GM12878 (cell line): ENCODE data around the gene DLK1.

- RAMPAGE, long total RNA: no peak
- RRBS, 2 experiments: no CpG with 5 or more reads among the region's 11 CpGs
CAGE:
- cytosol, long polyA minus RNA: no peak
- cytosol, long polyA plus RNA: no peak
- long polyA plus RNA: no peak
- nucleolus, long total RNA: no peak
- nucleus, long polyA plus RNA: no peak
- nucleus, long total RNA: no peak
Measured at GRCh38 chr14:100353546-100354230, 21.5 kb downstream of the WARS1 start.

GRCh38 chr14:100388630-100389128, 12.4 kb downstream of the WDR25 start:
- RAMPAGE, long total RNA: no peak
- RRBS, 2 experiments: no CpG with 5 or more reads among the region's 9 CpGs
CAGE:
- cytosol, long polyA minus RNA: no peak
- cytosol, long polyA plus RNA: no peak
- long polyA plus RNA: no peak
- nucleolus, long total RNA: no peak
- nucleus, long polyA plus RNA: no peak
- nucleus, long total RNA: no peak

- RAMPAGE, long total RNA: no peak
- RRBS, 2 experiments: no CpG with 5 or more reads among the region's 12 CpGs
CAGE:
- cytosol, long polyA minus RNA: no peak
- cytosol, long polyA plus RNA: no peak
- long polyA plus RNA: no peak
- nucleolus, long total RNA: no peak
- nucleus, long polyA plus RNA: no peak
- nucleus, long total RNA: no peak
Measured at GRCh38 chr14:100417319-100418133, 41.2 kb downstream of the WDR25 start.

GRCh38 chr14:100558130-100559020, 28.8 kb downstream of the BEGAIN start:
- RAMPAGE, long total RNA: no peak
- RRBS, 2 experiments: 47 to 60% methylated on average over 3 of the region's 20 CpGs
CAGE:
- cytosol, long polyA minus RNA: no peak
- cytosol, long polyA plus RNA: no peak
- long polyA plus RNA: no peak
- nucleolus, long total RNA: no peak
- nucleus, long polyA plus RNA: no peak
- nucleus, long total RNA: no peak

- RAMPAGE, long total RNA: no peak
- RRBS, 2 experiments: no CpG with 5 or more reads among the region's 20 CpGs
CAGE:
- cytosol, long polyA minus RNA: no peak
- cytosol, long polyA plus RNA: no peak
- long polyA plus RNA: no peak
- nucleolus, long total RNA: no peak
- nucleus, long polyA plus RNA: no peak
- nucleus, long total RNA: no peak
Measured at GRCh38 chr14:100669283-100670021, 57.2 kb upstream of the DLK1 start.

- RAMPAGE, long total RNA: no peak
- RRBS, 2 experiments: no CpG with 5 or more reads among the region's 7 CpGs
CAGE:
- cytosol, long polyA minus RNA: no peak
- cytosol, long polyA plus RNA: no peak
- long polyA plus RNA: no peak
- nucleolus, long total RNA: no peak
- nucleus, long polyA plus RNA: no peak
- nucleus, long total RNA: no peak
Measured at GRCh38 chr14:100678573-100679015, 48.1 kb upstream of the DLK1 start.

- RAMPAGE, long total RNA: no peak
- RRBS, 2 experiments: 22 to 31% methylated on average over 3 of the region's 17 CpGs
CAGE:
- cytosol, long polyA minus RNA: no peak
- cytosol, long polyA plus RNA: no peak
- long polyA plus RNA: no peak
- nucleolus, long total RNA: no peak
- nucleus, long polyA plus RNA: no peak
- nucleus, long total RNA: no peak
Measured at GRCh38 chr14:100711218-100711910, 15.3 kb upstream of the DLK1 start.

- RAMPAGE, long total RNA: no peak
- RRBS, 2 experiments: no CpG with 5 or more reads among the region's 25 CpGs
CAGE:
- cytosol, long polyA minus RNA: no peak
- cytosol, long polyA plus RNA: no peak
- long polyA plus RNA: no peak
- nucleolus, long total RNA: no peak
- nucleus, long polyA plus RNA: no peak
- nucleus, long total RNA: no peak
Measured at GRCh38 chr14:100714264-100715141, 12.2 kb upstream of the DLK1 start.

- RAMPAGE, long total RNA: no peak
- RRBS, 2 experiments: 16 to 67% methylated on average over 21 to 37 of the region's 114 CpGs
CAGE:
- cytosol, long polyA minus RNA: no peak
- cytosol, long polyA plus RNA: no peak
- long polyA plus RNA: no peak
- nucleolus, long total RNA: no peak
- nucleus, long polyA plus RNA: no peak
- nucleus, long total RNA: no peak
Measured at GRCh38 chr14:100726416-100727409, at the start of gene DLK1. Gene DLK1, plus strand, starts transcription at chr14:100726892.

- RAMPAGE, long total RNA: no peak
- RRBS, 2 experiments: no CpG with 5 or more reads among the region's 11 CpGs
CAGE:
- cytosol, long polyA minus RNA: no peak
- cytosol, long polyA plus RNA: no peak
- long polyA plus RNA: no peak
- nucleolus, long total RNA: no peak
- nucleus, long polyA plus RNA: no peak
- nucleus, long total RNA: no peak
Measured at GRCh38 chr14:100811512-100811876, 84.8 kb downstream of the DLK1 start.

DNA sequence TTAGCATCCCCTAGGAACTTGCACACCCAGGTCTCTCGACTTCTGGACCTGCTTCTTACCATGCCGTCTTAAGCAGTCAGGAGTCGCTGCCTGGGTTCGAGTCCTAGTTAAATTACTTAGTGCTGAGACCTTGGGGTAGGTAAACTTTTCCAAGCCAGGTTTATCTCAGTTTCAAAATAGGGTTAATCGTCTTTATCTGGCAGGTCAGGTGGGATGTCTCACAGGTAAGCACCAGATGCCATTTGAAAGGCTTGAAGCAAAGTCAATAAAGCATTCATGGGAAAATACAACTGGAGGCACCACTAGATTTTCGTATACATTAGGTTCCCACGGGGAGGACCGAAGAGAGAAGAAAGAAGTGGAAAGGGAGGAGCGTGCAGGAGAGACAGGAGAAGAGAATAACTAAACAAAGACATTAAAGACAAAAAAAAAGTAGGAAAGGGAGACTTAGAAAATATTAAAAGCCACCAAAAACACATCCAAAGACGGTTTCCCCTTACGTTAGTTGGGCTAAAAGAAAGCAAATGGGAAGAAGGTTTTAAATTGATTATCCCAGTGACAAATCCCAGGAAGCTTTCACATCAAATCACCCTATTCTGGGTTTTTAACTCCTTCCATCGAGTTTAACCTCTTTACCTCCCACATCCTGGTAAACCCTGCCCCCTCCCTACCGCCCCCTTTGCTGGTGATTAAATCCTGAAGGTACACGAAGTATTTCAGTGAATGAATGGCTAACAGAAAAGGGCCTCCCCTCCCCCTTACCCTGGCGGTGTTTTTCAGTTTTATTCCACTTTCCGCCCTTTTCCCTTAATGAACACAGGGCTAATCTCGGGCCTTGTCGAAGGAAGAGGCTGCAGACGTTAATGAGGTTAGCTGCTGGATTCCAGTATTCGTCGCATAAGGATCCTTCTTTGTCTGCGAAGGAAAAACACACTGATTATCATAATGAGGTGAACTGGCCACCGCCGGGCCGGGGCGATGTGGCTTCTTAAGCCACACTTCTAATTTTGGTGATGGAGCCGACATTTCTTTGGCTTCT, 71.5 kb downstream of the RTL1 start:
- RAMPAGE, long total RNA: no peak
- RRBS, 2 experiments: no CpG with 5 or more reads among the region's 27 CpGs
CAGE:
- cytosol, long polyA minus RNA: no peak
- cytosol, long polyA plus RNA: no peak
- long polyA plus RNA: no peak
- nucleolus, long total RNA: no peak
- nucleus, long polyA plus RNA: no peak
- nucleus, long total RNA: no peak

- RAMPAGE, long total RNA: no peak
- RRBS, 2 experiments: no CpG with 5 or more reads among the region's 4 CpGs
CAGE:
- cytosol, long polyA minus RNA: no peak
- cytosol, long polyA plus RNA: no peak
- long polyA plus RNA: no peak
- nucleolus, long total RNA: no peak
- nucleus, long polyA plus RNA: no peak
- nucleus, long total RNA: no peak
Measured at GRCh38 chr14:100986961-100987280, 83.4 kb upstream of the RTL1 start.

GRCh38 chr14:101512024-101512539, 249.4 kb upstream of the PPP2R5C start:
- RAMPAGE, long total RNA: no peak
- RRBS, 2 experiments: no CpG with 5 or more reads among the region's 21 CpGs
CAGE:
- cytosol, long polyA minus RNA: no peak
- cytosol, long polyA plus RNA: no peak
- long polyA plus RNA: no peak
- nucleolus, long total RNA: no peak
- nucleus, long polyA plus RNA: no peak
- nucleus, long total RNA: no peak

GRCh38 chr14:101518651-101519295, 242.7 kb upstream of the PPP2R5C start:
- RAMPAGE, long total RNA: no peak
- RRBS, 2 experiments: 72 to 80% methylated on average over 3 of the region's 20 CpGs
CAGE:
- cytosol, long polyA minus RNA: no peak
- cytosol, long polyA plus RNA: no peak
- long polyA plus RNA: no peak
- nucleolus, long total RNA: no peak
- nucleus, long polyA plus RNA: no peak
- nucleus, long total RNA: no peak

DNA sequence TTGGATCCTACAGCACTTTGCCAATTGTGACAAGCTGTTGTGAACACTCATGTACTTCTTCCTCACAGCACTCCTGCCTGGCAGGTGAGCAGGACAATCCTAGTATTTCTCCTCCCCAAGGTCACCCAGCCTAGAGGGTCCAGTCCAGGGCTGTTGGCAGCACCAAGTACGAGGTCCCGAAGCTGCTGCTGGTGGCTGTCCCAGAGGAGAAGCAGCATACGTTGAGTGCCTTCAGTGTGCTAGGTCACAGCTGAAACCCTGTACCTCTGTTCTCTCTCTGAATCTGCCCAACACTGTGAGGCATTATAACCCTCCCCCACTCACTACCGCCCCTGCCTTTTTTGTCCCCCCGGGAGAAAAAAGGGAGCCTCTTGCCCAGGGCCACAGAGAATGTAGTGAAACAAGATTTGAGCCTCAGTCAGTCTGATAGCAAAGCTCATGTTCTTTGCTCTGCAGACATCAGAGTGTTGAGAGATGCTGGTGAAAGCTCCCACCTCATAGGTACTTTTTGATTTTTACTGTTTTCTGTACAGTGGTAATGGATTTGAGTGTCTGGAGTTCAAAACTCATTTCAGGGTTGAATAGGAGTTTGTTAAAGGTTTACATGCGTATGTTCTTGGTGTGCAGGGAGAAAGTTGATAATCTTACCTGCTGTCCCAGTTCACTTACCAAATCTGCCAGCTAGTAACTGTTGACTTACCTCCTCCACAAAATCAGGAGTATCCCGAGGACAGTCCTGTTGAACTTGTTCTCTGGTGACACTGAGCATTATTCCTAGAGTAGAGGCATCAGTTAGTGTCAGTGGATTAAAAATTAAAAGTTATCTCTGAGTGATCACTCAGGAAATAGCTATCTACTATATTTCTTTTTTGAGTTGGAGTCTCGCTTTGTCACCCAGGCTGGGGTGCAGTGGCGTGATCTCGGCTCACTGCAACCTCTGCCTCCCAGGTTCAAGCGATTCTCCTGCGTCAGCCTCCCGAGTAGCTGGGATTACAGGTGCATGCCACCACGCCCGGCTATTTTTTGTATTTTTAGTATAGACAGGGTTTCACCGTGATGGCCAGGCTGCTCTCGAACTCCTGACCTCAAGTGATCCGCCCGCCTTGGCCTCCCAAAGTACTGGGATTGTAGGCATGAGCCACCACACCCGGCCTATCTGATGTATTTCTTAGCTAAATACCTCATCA, 53.7 kb downstream of the PPP2R5C start:
- RAMPAGE, long total RNA: no peak
- RRBS, 2 experiments: no CpG with 5 or more reads among the region's 20 CpGs
CAGE:
- cytosol, long polyA minus RNA: no peak
- cytosol, long polyA plus RNA: no peak
- long polyA plus RNA: no peak
- nucleolus, long total RNA: no peak
- nucleus, long polyA plus RNA: no peak
- nucleus, long total RNA: no peak

DNA sequence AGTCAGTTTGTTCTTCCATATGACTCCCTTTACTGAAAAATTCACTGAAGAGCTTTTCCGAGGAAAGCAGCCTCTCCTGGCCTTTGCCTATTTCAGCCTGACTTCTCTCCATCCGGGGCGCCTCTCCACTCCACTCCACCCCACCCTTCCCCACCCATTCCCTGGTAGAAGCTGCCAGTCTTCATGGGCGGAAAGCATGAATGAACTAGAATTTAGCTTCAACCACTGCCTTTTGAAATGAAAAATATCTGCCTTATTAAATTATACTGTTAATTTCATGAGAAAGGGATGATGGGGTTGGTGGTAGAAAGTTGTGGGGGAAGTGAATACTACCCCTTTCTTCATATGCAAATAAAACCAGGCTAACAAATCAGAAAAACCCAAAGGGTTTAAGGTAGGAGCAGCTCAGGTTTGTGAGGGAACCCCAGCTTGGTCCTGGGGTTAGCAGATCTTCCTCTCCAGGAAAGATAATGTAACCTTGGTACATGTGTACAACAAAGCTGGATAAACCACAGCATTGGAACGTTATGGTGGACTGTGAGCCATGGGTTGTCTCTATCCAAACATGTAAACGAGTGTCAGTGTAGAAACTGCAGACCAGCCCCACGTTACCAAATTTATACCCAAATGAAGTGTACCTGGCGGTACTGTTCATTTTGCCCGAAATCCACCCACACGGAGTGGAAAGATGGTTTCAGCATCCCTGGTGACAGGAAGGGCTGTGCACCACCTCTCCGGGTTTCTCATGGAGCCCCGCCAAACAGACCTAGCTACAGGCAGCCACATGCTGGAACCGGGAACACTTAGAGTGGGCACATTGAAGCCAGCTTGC, 84.0 kb downstream of the PPP2R5C start:
- RAMPAGE, long total RNA: no peak
- RRBS, 2 experiments: 43 to 88% methylated on average over 3 to 4 of the region's 13 CpGs
CAGE:
- cytosol, long polyA minus RNA: no peak
- cytosol, long polyA plus RNA: no peak
- long polyA plus RNA: no peak
- nucleolus, long total RNA: no peak
- nucleus, long polyA plus RNA: no peak
- nucleus, long total RNA: no peak

DNA sequence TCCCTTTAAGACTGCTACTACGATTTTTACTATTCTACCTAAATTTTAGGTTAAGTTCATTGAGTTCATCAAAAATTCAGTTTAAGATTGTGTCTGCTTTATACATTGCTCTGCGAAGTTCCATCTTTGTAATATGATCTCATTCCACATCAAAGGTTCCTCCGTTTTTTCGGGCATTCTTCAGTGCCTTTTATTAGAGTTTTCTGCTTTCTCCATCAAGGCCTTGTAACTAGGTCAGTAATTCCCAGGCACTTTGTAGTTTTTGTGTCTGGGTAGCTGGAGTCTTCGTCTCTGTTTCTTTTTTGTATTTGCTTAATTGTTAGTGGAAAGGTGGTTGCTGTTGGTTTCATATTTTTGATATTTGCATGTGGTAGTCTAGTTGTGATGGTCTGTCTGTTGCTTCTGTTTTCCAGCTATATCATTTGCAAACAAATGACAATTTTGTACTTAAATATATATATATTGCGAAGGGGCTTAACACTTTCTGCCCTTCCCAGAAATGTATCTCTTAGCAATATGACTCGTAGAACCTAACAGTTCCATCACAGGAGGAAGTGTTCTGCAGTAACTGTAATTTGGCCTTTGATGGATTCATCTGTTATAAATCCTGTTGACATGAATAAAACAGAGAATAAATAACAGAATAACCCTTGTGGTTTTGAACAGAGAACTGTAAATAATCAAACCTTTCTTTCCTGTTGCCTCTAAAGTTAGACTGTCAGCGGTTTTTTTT, 88.5 kb upstream of the DYNC1H1 start:
- RAMPAGE, long total RNA: no peak
- RRBS, 2 experiments: no CpG with 5 or more reads among the region's 8 CpGs
CAGE:
- cytosol, long polyA minus RNA: no peak
- cytosol, long polyA plus RNA: no peak
- long polyA plus RNA: no peak
- nucleolus, long total RNA: no peak
- nucleus, long polyA plus RNA: no peak
- nucleus, long total RNA: no peak

GRCh38 chr14:101953281-101953645, 11.1 kb upstream of the DYNC1H1 start:
- RAMPAGE, long total RNA: no peak
- RRBS, 2 experiments: no CpG with 5 or more reads among the region's 7 CpGs
CAGE:
- cytosol, long polyA minus RNA: no peak
- cytosol, long polyA plus RNA: no peak
- long polyA plus RNA: no peak
- nucleolus, long total RNA: no peak
- nucleus, long polyA plus RNA: no peak
- nucleus, long total RNA: no peak

GRCh38 chr14:102014876-102015503, 50.6 kb downstream of the DYNC1H1 start:
- RAMPAGE, long total RNA: no peak
- RRBS, 2 experiments: no CpG with 5 or more reads among the region's 16 CpGs
CAGE:
- cytosol, long polyA minus RNA: no peak
- cytosol, long polyA plus RNA: no peak
- long polyA plus RNA: no peak
- nucleolus, long total RNA: no peak
- nucleus, long polyA plus RNA: no peak
- nucleus, long total RNA: no peak